GM06990 (cell line): ENCODE measurements around a stretch of chr20.

GRCh38 chr20:58349403-58350444 is 39.3 kb upstream of the VAPB start:
- RRBS: no CpG with 5 or more reads among the region's 8 CpGs

GRCh38 chr20:58438710-58439185 is 49.7 kb downstream of the VAPB start:
- RRBS: no CpG with 5 or more reads among the region's 1 CpG

- RRBS: no CpG with 5 or more reads among the region's 9 CpGs
These were observed 59.6 kb downstream of the VAPB start for GRCh38 chr20:58448516-58449239.

DNA sequence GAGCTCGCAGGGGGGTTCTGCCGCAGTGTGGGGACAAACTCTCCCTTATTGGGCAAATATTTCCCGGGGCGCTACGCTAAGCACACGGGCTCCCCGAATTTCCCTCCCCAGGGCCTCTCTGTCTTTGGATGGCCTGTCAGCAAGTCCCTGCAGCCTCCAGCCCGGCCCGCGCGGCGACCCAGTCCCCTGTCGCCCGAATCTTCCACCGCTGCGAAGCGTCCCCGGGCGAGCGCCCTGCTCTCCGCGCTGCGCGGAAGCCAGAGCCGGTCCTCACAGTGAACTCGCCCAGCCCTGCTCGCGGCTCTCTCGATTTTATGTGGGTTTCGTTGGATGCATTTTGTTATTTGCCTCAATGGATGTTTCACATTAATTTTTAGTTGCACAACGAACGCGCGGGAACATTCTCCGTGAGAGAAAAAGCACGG is 1.6 kb upstream of the STX16 start:
- RRBS: 18% methylated on average over 23 of the region's 36 CpGs

DNA sequence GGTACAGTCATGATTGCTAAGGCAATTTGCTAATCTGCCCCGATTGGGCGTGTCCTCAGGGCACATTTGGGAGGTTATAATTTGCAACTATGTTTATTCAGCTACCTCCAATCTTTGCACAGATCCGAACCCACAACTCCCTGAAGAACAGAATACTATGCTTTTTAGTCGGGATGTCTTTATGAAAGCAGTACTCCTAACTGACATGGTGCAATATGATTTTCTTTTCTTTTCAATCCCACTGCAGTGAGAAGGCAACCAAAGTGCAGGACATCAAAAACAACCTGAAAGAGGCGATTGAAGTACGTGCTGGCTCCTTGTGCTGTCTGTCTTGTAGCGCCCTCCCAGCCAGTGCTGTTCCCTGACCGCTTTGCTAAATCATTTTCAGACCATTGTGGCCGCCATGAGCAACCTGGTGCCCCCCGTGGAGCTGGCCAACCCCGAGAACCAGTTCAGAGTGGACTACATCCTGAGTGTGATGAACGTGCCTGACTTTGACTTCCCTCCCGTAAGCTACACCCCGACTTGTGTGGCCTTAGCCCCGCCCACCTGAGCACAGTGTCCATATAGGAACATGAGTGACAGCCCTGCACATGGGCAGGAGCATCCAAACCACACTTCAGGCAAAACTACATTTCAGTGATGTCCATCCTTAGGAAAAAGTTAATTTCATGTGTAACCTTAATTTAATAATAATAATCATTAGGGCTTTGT is 12.2 kb downstream of the GNAS start:
- RRBS: no CpG with 5 or more reads among the region's 15 CpGs

DNA sequence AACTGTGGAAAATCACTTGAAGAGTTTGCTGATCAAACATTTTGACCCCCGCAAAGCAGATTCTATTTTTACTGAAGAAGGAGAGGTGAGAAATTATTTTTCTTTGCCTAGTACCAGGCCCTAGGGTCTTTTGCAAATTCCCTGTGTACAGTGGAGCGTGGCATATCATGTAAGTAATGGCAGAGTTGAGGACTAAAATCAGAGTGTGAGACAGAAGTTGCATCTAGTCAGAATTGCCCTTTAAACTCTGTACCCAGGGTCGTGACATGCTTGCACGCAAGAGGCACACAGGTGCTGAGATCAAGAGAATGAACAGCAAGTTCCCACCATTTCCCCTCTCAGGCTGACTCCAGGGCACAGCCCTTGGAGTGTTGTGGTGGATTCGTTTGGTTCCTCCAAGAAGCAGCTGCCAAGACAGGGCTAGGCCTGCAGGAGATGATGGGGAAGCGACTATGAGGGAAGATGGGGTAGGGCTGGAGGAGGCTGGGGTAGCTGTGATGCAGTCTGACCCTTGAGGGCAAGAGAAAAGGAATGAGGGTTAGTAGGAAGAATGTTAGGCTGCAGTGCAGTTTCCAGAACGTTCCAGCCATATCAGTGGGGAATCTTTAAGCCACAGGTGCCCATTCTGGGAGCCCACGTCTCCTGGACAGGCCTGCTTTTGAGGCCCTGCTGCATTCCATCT is 6.8 kb downstream of the NELFCD start:
- RRBS: no CpG with 5 or more reads among the region's 8 CpGs

GRCh38 chr20:58992962-58994060 is 12.3 kb downstream of the NELFCD start:
- RRBS: no CpG with 5 or more reads among the region's 16 CpGs

DNA sequence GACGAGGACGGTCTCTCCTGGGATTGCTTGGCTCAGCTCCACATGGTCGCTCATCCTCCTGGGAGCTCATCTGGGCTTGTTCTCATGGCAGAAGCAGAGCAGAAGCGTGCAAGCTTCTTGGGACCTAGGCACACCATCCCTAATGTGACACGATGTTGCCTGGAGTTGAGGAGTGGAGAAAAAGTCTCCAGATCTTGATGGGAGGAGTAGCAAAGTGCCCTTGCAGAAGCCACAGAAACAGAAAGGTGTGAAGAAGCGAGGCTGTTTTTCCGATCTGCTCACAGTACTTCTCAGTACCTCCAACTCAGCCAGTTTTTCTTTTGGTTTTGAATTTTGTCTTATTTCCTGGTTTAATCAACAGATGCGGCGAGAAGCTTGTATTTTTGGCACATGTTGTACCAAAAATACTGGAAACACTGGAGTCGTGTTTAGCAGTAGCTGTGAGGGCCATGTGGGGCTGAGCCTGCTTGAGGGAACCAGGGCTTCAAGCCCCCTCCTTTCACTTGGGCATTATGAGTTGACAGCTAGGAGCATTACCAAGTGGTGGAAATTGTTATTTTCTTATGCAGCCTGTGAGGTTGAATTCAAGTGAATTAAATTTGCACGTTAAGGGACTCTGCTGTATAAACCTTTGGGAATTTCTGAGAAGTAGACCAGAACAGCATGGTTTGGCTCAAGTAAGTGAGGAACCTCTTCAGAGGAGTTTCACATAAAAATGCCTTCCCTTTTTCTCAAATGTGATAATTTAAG is 14.2 kb downstream of the ZNF831 start:
- RRBS: no CpG with 5 or more reads among the region's 11 CpGs

DNA sequence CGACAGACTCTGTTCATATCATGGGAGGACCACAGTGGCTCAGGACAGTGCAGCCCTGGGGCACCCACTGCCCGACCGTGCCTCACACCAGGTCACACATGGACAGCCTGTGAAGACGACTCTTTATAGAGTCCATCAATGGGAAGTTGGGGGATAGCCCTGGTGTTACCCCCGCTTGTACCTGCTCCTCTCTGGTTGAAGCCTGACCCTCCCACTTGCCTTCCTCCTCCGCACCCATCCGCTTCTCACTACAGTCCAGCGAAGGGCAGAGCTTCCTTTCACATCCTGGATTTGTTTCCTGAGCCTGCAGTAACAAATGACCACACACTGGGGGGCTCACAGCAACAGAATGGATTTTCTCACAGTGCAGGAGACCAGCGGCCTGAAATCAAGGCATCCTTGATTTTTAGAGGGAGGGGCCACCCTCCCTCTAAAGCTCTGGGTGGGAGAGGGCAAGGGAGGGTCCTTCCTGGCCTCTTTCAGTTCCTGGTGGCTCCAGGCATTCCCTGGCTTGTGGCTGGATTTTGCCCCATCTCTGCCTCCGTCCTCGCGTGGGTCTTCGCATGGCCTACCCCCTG is 15.6 kb downstream of the ZNF831 start:
- RRBS: no CpG with 5 or more reads among the region's 13 CpGs

DNA sequence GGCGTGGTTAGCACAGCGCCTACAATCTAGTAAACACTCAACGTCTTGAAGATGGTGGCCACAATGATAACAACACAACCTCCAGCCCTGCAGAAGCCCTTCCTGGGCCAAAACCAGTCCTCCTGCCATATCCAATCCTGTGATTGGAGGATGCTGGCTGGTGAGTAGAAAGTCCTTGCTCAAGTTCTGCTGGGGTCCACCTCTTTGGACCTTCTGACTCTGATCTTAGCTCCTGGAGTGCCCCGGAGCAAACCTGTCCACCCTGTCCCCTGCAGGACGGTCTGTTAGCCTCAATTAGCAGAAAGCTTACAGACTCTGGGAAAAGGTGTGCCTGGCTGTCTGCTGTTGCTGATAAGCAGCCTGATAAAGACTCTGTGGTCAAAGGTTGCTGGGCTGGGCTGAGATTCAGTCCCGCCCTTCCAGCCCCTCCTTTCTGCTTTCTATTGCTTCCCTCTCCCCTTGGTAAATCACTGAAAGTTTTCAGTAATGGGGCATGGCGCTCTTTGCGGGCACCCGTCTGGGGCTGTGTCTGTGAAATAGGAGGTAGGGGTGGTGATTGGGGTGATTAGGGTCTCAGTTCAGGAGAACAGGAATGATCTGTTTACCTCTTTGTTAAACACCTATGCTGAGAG is 8.4 kb downstream of the EDN3 start:
- RRBS: no CpG with 5 or more reads among the region's 9 CpGs

DNA sequence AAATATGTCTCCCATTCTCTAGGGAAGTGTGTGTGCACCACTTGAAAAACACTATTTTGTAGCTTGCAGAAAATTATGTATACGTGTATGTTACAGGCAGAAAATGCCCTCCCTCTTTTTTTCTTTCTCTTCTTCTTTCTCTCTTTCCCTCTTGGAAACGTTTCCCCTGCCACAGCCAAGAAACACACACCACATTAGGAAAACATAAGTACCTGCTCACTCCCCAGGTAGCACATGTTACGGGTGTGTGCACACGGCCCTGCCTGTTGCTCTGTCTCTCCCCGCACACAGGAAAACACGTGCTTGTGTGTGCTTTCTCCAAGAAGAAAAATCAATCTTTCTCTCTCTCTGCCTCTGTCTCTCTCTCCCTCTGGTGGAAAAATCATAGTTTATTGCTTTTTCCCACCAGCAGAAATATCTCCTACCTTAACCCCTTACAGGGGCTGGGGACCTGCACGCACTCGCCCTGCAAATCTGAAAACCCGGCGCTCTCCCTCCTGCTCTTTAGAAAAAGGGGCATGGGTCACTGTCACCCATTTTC is 102.2 kb downstream of the EDN3 start:
- RRBS: no CpG with 5 or more reads among the region's 10 CpGs

- RRBS: no CpG with 5 or more reads among the region's 11 CpGs
These were observed 18.2 kb upstream of the PHACTR3 start for GRCh38 chr20:59586022-59586614.

- RRBS: 41% methylated on average over 20 of the region's 45 CpGs
These were observed 348 bp downstream of the PHACTR3 start for GRCh38 chr20:59604632-59605143.

DNA sequence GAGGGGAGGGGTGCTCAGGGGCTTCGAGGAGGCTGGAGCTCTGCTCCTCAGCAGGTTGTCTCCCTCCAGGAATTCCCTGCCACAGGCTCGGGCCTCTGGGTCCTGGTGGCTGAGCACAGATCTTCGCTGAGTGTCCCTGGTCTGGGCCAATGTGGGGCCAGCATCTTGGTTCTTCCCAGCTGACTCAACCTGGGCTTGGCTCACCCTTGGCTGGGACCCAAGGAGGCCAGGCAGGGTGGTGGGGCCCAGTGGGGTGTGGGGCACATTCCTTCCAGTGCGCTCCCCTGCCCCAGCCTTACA is 107.3 kb downstream of the SYCP2 start:
- RRBS: no CpG with 5 or more reads among the region's 4 CpGs

GRCh38 chr20:59826502-59827478 is 106.6 kb downstream of the SYCP2 start:
- RRBS: 28% methylated on average over 2 of the region's 13 CpGs

DNA sequence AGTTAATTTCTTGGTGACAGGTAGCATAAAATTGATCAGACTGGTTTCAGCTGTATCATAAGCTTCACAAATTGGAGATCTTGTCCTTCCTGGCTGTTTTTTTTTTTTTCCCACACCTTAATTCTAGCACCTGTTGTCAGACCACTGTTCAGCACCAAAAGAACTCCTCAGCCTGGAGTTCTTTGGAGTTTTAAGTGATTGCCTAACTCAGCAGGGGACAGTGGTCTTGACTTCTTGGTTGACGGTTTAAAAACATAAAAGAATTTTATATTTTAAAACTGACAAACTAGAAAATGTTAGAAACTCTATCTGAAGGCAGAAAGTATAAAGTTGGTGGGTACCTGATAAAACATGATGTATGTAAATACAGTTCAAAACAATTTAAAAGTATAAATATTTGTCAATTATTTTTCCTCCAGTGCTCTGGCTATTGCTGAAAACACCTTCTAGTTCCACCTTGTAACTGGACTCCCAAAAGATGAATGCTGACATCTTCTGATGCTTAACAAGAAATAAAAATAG is 2.5 kb downstream of the PPP1R3D start:
- RRBS: no CpG with 5 or more reads among the region's 1 CpG

- RRBS: 32% methylated on average over 21 of the region's 68 CpGs
These were observed 1.9 kb downstream of the CDH4 start for GRCh38 chr20:61253613-61254625.

GRCh38 chr20:61525603-61526325 is 273.7 kb downstream of the CDH4 start:
- RRBS: 34% methylated on average over 5 of the region's 23 CpGs

DNA sequence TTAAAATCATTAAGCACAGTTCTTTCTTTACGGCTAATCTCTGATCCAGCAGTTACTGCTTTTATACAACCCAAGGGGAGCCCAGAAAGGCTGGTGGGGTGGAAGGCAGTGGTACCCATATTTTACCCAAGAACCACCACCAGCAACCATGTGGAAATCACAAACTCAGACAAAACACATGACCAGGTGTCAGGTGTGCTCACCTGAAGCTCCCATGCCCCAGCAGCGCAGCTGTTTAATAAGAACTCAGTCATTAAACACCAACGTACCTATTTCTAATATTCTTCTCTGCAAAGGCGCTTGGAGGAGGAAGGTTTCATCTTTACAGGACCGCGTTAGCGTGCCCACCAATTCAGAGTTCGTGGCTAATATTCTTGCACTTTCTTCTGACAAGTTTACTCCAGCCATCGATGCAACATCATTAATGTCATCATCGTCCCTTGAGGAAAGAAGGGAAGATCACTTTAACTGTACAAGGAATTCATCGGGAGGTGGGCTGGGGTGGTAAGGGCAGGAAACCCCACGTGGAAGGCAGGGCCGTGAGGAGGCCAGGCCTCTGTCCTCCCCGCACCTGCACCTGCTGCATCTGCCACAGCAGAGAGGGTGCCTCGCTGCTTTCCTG is 65.3 kb downstream of the TAF4 start:
- RRBS: no CpG with 5 or more reads among the region's 15 CpGs